Spleen (tissue), 7 donors: Measurements from ENCODE around the gene LRIT1.

DNA sequence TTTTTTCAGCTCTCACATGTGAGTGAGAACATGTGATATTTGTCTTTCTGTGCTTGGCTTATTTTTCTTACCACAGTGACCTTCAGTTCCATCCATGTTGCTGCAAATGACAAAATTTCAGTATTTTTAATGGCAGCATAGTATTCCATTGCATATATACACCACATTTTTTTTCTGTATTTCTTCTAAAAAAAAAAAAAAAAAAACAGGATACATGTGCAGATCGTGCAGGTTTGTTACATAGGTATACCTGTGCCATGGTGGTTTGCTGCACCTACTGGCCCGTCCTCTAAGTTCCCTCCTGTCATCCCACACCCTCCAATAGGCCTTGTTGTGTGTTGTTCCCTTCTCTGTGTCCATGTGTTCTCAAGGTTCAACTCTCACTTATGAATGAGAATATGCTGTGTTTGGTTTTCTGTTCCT is 557.3 kb downstream of the NRG3 start:
- PRO-cap, 4 experiments, result no peak in any of the 4 experiments
- RAMPAGE, long total RNA, 4 experiments, result no peak in any of the 4 experiments

DNA sequence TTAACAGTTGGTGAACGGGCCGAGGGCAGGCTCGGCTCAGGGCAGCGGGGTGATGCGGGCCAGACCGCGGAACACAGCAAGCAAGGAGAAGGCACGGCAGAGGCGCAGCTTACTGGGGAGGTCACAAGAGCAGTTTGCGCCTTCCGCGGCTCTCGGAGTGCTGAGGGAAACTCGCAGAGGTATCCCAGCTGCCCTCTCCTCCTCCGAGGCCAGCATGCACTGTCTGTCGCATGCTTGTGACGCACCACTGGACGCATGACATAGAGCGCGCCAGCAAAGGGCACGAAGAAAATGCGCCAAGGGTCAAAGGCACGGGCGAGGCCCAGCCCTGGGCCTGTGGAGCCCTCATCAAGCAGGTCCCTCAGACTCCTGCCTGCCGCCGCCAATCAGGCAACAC is 574.4 kb upstream of the GHITM start:
- PRO-cap, 4 experiments, result no peak in any of the 4 experiments
- RAMPAGE, long total RNA, 4 experiments, result no peak in any of the 4 experiments

- PRO-cap, 4 experiments, result no peak in any of the 4 experiments
- RAMPAGE, long total RNA, 4 experiments, result no peak in any of the 4 experiments
Observed at GRCh38 chr10:84171555-84172728, 1.7 kb upstream of the GPR15LG start.

GRCh38 chr10:84241427-84241902 is at the start of gene LRIT1:
Gene LRIT1, minus strand, starts transcription at chr10:84241546.
- PRO-cap, 4 experiments, result no peak in any of the 4 experiments
- RAMPAGE, long total RNA, 4 experiments, result no peak in any of the 4 experiments

GRCh38 chr10:84417596-84417936 is 89.2 kb downstream of the CCSER2 start:
- PRO-cap, 4 experiments, result no peak in any of the 4 experiments
- RAMPAGE, long total RNA, 4 experiments, result no peak in any of the 4 experiments

- PRO-cap, 4 experiments, result peak in 1 of 4 experiments; most common minus-strand start chr10:85947148 (in 1)
- RAMPAGE, long total RNA, 4 experiments, result no peak in any of the 4 experiments
Observed at GRCh38 chr10:85946977-85947536, 419.5 kb downstream of the GRID1 start.

DNA sequence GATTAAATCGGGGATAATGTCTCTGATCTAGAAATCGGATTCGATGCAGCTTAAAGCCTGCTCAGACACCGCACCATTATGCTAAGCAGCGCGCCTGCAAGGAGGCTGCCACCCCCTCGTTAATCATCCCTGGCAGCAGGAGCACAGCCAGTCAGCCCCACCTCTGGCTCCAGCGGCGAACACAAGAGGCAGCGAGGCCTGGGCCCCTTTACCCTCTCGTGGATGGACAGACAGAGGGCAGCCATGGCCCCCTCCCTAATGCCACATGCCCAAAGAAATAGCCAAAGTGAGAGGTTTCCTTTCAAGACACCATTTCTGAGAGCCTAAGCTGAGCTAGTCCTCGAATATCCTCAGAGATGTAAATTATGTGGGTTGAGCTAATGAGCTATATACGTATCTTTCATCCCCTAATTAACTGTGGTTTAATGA is 122.1 kb downstream of the GRID1 start:
- PRO-cap, 4 experiments, result peak in 2 of 4 experiments; most common minus-strand start position 183 of the sequence (in 1)
- RAMPAGE, long total RNA, 4 experiments, result no peak in any of the 4 experiments

DNA sequence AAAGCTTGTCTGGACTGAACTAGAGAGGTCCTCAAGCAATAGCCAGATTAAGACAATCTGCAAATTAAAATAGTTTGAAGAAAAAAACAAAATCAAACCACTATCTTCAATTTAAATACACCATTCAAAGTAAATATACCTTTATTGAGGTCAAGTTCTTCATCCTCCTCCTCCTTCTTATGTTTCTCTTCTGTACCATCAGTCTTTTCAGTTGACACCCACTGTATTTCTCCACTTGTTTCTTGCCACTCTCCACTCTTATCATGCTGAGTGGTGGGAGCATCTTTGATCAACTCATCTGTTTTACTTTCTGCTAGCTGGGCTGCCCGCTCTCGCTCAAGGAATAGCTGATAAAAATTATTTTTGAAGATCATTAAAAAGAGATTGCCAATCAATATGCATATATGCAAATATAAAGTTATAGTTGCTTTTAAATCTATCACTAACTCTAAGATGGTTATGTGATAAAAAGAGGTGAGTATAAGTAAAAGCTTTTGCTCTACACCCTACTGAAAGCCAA is 75.4 kb downstream of the WAPL start:
- PRO-cap, 4 experiments, result no peak in any of the 4 experiments
- RAMPAGE, long total RNA, 4 experiments, result no peak in any of the 4 experiments

GRCh38 chr10:86669180-86669940 is 1.0 kb downstream of the LDB3 start:
- PRO-cap, 4 experiments, result no peak in any of the 4 experiments
- RAMPAGE, long total RNA, 4 experiments, result no peak in any of the 4 experiments

GRCh38 chr10:86686112-86686632 is 17.9 kb downstream of the LDB3 start:
- PRO-cap, 4 experiments, result no peak in any of the 4 experiments
- RAMPAGE, long total RNA, 4 experiments, result no peak in any of the 4 experiments

- PRO-cap, 4 experiments, result no peak in any of the 4 experiments
- RAMPAGE, long total RNA, 4 experiments, result no peak in any of the 4 experiments
Observed at GRCh38 chr10:86769185-86770206, 13.1 kb downstream of the BMPR1A start.

GRCh38 chr10:86862068-86862837 is 95.2 kb downstream of the MMRN2 start:
- PRO-cap, 4 experiments, result no peak in any of the 4 experiments
- RAMPAGE, long total RNA, 4 experiments, result no peak in any of the 4 experiments

GRCh38 chr10:86942247-86943024 is 15.0 kb downstream of the MMRN2 start:
- PRO-cap, 4 experiments, result peak in 1 of 4 experiments; most common plus-strand start chr10:86942660 (in 1); most common minus-strand start chr10:86942656 (in 1)
- RAMPAGE, long total RNA, 4 experiments, result no peak in any of the 4 experiments

DNA sequence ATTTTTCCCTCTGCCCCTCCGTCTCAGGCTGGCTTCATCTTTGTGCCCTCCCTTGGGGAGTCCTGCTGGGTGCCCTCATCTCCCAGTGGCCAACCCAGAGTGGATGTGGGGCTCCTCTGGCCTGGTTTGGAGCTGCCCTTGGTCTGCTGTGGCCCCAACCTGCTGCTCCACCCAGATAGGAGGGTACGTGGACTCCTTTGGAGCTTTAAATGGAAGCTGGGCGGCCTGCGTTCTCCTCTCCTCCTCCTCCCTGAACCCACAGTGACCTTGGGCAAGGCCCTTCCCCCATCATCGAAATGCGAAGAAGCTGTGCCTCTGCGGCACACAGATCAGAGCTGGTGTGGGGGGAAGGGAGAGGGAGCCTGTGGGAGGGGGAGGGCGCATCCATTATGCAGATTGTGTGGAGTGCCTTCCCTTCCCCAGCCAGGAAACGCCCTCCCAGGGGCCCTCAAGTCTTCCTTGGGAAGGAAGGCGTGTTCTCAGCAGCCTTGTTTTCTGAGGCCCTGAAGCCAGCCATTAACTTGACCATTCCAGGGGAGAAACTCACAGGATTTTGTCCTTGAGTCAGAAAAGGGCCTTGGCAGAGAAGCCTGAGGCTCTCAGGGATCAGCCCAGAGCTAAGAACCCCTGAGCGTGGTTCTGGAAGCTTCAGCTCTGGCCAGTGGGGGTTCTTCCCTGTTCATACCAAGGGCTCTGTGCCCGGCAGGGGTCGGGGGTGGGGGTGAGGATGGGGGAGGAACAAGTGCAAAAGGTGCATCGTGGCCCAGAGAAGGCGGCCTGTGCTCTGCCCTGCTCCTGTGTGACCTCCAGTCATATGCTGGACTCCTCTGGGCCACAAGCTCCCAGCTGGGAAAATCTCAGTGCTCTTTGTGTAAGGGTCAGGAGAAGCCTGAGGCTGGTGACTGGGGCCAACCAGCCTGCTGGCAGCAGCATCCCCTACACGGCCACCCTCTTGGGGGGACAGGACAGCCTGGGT is 3.0 kb downstream of the MMRN2 start:
- PRO-cap, 4 experiments, result peak in 1 of 4 experiments; most common plus-strand start position 291 of the sequence (in 1); most common minus-strand start position 263 of the sequence (in 1)
- RAMPAGE, long total RNA, 4 experiments, result no peak in any of the 4 experiments

DNA sequence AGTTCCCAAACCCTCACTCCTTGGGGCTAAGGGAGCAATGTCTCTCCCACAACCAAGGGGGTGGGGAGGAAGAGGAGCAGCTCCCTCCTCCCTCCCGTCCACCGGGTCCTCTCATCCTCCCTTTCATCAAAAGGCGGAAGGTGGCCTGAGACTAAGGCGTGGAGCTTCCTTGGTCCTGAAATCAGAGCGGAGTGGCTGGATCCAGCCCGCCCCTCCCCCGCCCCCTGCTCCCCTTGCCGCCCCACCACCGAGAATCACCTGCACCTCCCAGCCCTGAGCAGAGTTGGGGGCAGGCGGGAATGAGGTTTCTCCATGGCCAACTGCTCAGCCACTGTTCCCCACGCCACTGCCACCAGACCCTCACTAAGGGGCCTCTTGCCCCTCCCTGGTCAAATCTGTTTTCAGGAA is 1.5 kb downstream of the MMRN2 start:
- PRO-cap, 4 experiments, result peak in 2 of 4 experiments; most common plus-strand start position 129 of the sequence (in 2)
- RAMPAGE, long total RNA, 4 experiments, result no peak in any of the 4 experiments

- PRO-cap, 4 experiments, result no peak in any of the 4 experiments
- RAMPAGE, long total RNA, 4 experiments, result no peak in any of the 4 experiments
Observed at GRCh38 chr10:87089211-87089530, 5.5 kb downstream of the GLUD1 start.

DNA sequence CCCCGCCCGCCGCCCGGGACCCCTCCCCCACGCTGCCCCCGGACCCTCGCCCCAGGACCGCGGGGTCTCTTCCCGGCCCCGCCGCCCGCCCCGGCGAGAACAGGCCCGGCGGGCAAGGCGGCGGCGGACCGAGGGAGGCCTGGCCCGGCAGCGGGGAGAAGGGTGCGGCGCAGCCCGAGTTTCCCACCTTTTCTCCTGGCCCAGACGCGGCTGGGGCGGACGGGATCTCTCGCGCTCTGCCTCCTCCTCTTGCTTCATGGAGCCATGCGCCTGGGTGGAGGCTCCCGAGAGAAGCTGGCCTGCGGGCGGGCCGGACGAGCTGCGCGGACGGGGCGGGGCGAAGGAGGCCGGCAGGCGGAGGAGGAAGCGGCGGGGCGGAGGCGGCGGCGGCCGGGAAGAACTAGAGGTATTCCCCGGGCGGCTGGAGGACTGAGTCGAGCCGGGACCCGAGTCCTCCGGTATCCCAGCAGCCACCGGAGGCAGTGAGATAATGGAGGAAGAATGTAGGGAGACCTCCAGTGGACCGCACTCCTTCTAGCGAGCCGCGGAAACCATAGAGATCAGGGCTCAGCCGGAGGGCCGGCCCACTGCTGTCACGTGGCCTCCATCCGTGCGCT is 15.4 kb upstream of the NUTM2D start:
- PRO-cap, 4 experiments, result peak in 4 of 4 experiments; most common plus-strand start position 377 of the sequence (in 3); most common minus-strand start position 238 of the sequence (in 2)
- RAMPAGE, long total RNA, 4 experiments, result start-site peak on the plus strand in 1 of 4 experiments, centred at position 355 of the sequence, 15 reads per replicate; start-site peak on the minus strand in 4 of 4 experiments, centred at positions 291 to 310 of the sequence, 223 to 512 reads per replicate

DNA sequence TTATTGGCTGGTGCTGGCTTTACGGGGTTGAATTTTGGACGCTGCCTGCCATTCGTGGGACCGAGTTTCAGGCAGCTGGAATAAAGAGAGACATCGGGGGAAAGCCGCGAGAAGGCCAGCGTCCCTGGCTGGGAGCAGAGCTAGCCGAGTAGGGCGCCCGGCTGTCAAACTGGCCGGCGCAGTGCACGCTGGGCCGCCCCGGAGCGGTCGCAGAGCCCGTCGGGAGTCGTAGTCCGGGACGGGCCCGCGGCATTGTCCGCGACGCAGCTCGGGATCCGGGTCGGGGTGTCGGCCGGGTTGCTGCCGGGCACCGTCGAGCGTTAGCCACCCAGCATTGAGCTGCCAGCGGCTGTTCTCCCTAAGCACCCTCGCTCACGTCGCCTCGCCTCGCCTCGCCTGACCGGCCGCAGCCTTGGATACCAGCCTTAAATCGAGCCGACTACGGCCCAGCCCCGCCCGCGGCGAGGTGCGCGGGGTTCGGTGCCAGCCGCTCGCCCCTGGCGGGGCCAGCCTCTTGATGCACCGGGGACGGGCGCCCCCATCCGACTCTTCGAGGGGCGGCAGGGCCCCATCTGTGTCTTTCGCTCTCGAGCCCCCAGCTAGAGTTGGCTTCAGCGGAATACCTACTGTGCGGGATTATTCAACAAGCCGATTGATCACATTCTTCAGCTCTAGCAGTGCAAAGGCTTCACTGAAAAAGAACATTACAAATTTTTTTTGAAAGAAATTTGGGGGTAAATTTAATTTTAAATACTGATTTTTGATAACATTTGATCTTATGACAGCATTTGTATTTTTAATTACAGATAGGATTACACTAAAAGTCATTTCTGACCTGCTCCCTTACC is 14.6 kb upstream of the NUTM2D start:
- PRO-cap, 4 experiments, result peak in 4 of 4 experiments; most common plus-strand start position 231 of the sequence (in 4); most common minus-strand start position 549 of the sequence (in 2)
- RAMPAGE, long total RNA, 4 experiments, result start-site peak on the plus strand in 4 of 4 experiments, centred at positions 63 to 263 of the sequence, 18 to 26 reads per replicate

DNA sequence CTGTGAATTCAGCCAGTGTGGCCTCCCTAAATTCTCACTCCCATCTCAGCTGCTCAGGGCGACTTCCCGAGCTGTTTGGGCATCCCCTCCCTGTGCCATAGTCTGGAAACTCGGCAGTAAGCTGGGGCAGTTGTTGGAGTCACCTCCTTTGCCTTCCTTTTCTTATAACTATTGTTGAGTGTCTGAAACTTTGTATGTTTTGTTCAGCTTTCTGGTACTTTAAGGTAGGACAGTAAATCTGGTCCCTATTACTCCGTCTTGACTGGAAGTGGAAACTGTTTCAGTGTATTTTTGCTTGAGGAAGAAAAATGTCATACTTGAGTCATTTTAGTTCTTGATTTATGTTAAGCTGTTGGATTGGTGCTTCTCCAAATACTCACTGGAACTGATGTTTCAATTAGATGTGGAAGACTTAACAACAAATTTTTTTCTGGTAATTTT is 33.6 kb downstream of the MINPP1 start:
- PRO-cap, 4 experiments, result no peak in any of the 4 experiments
- RAMPAGE, long total RNA, 4 experiments, result no peak in any of the 4 experiments

DNA sequence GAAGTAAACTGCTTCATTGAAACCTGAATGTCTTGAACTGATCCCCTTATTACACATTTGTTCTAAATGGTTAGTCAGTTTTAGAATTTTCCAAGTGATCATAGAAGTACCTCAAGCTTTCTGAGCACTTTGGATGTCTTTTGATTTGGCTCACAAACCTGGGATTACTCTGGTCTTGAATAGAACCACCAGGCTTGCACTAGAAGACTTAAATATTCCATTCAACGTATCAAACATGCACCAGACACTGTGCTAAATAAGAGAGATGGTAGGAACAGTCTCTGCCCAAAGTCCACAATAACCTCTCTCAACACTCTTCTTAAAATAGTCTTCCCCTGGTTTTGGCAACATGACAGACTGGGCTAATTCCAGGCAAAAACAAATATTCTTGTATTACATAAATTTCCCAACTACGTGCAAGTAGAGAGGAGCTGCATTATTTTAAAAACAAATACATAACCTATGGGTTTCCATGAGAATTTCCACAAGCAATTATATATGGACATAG is 64.9 kb upstream of the PAPSS2 start:
- PRO-cap, 4 experiments, result no peak in any of the 4 experiments
- RAMPAGE, long total RNA, 4 experiments, result no peak in any of the 4 experiments